ENCODE data around the genes PCDH19, RPL36A, BEX5, NXF3, RAB9B and TEX13A.

- RRBS, result no CpG with 5 or more reads among the region's 2 CpGs
Measured at GRCh38 chrX:96993543-96994000, 109.9 kb downstream of the RPA4 start.

DNA sequence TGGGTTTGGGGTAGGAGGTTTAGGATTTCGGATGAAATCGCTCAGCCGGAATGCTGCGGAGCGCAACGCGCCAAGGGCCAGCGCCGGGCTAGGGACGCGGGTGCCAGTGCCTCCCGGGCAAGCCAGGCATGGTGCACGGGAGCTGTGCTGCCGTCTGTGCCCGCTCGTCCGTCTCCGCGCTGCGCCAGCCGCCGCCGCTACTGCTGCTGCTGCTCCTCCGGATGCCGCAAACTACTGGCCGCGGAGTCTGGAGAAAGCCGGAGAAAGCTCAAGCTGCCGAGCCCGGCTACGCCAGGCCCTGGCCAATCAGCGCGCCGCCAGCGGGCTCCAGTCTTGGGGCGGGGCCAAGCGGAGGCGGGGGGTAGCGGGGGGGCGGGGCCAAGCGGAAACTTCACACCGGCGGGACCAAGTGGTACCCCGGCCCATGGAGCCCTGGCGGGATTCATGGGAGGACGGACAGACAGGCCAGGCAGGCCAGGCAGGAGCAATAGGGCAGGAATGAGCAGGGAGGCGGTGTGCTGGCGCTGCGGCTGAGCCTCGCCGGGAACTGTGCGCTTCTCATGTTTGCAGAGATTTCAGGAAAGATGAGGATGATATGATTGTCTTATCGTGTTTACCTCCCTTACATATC, at the start of gene PCDH19:
Gene PCDH19, minus strand, starts transcription at position 236 of the 631 bp plus-strand sequence.
- RRBS, result 32% methylated on average over 11 of the region's 53 CpGs

DNA sequence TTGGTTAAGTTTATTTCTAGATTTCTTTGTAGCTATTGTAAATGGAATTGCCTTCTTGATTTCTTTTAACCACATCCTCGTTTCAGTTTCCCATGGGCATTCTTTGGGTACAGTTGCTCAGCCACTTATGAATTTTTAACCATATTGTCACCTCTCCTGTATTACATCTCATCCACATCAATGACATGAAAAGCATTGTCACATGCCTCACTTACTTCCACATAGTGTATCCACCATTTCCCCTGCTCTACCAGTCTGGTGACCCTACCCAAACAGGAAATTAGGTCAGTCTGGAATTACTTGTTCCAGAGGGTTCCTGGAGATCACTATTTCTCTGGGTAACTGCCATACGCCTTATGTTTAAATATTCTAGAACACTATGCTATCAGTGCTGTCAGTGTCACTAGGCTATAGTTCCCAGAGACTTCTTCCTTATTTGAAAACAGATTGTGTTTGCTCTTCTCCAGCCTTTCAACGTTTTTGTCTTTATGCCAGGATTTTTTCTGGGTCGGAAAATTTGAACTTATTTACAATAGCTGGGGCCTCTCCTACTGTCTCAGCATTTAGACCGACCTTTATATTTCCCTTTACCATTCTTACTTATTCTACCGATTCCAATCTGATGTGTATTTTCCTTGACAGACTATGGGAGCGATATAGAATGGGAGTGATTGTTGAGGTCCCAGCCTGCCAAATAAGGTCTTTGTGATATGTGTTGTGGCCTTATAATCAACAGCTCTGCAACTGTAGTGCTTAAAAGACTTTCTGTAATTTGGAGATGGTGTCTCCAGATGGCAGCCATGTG, 15.0 kb downstream of the SRPX2 start:
- RRBS, result no CpG with 5 or more reads among the region's 7 CpGs

- RRBS, result no CpG with 5 or more reads among the region's 50 CpGs
Measured at GRCh38 chrX:100731176-100731985, 540 bp downstream of the SYTL4 start.

DNA sequence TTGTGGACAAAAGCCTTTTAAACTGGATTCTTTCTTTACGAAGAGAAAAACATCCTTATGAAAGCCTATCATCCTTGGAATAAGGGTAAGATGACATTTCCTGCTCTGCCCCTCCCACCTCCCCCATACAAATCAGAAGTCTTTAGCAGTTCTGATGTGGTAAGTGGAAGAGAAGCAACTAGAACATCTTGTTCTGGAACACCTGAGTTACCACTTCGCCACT, 4.4 kb downstream of the XKRX start:
- RRBS, result no CpG with 5 or more reads among the region's 2 CpGs

GRCh38 chrX:101390381-101391578, at the start of gene RPL36A:
RPL36A (plus strand) TSS chrX:101391011.
- RRBS, result 4% methylated on average over 2 of the region's 51 CpGs

DNA sequence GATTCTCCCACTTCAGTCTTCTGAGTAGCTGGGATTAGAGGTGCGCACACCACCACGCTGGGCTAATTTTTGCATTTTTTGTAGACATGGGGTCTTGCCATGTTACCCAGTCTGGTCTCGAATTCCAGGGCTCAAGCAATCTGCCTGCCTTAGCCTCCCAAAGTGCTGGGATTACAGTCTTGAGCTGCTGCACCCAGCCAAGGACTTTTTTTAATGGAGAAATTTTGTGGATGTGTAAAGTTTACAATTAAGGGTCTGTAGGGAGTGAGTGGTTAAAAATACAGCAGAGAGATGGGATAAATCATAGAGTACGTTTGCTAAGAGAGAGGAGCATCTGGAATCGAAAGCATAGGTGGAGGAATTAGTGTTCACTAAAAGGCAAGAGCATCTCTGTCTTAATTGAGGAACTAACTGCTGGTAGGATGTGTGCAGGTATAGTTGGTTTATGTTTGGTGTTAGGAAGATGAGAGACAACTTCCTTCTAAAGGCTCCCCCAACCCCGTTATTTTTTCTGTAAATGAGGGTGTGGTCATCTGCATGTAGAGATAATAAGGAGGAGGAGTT, 18.0 kb downstream of the HNRNPH2 start:
- RRBS, result no CpG with 5 or more reads among the region's 6 CpGs

DNA sequence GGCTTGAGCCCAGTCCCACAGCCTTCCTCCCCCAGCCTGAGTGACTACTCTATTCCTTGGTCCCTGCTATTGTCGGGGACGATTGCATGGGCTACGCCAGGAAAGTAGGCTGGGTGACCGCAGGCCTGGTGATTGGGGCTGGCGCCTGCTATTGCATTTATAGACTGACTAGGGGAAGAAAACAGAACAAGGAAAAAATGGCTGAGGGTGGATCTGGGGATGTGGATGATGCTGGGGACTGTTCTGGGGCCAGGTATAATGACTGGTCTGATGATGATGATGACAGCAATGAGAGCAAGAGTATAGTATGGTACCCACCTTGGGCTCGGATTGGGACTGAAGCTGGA, 1.9 kb downstream of the ARMCX3 start:
- RRBS, result no CpG with 5 or more reads among the region's 6 CpGs

DNA sequence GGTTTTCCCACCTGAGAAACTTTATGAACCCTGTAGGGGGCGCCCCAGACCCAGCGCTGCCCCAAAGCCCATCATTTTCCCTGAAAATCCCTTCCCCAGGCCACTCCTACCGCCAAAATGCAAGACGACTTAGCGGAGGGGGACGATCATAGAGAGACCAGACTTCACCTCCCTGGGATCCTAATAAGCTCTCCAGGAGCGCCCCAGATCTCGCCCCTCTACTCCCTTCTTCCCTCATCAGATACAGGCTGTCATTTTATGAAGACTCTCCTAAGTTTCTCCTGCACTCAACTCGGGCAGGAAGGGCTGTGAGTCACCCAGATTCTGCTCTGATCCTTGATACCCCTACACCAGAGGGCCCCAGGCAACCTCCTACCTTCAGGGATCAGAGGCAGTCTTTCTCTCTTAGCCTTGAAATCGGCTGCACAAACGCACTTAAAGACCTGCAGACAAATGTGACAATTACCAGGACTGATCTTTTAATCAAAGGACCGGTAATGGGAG, 1.4 kb downstream of the BEX5 start:
- RRBS, result no CpG with 5 or more reads among the region's 12 CpGs

GRCh38 chrX:102155710-102156501, at the start of gene BEX5:
BEX5 (minus strand) TSS chrX:102155977.
- RRBS, result no CpG with 5 or more reads among the region's 27 CpGs

- RRBS, result no CpG with 5 or more reads among the region's 17 CpGs
Measured at GRCh38 chrX:103062692-103063450, 1.1 kb downstream of the BEX1 start.

DNA sequence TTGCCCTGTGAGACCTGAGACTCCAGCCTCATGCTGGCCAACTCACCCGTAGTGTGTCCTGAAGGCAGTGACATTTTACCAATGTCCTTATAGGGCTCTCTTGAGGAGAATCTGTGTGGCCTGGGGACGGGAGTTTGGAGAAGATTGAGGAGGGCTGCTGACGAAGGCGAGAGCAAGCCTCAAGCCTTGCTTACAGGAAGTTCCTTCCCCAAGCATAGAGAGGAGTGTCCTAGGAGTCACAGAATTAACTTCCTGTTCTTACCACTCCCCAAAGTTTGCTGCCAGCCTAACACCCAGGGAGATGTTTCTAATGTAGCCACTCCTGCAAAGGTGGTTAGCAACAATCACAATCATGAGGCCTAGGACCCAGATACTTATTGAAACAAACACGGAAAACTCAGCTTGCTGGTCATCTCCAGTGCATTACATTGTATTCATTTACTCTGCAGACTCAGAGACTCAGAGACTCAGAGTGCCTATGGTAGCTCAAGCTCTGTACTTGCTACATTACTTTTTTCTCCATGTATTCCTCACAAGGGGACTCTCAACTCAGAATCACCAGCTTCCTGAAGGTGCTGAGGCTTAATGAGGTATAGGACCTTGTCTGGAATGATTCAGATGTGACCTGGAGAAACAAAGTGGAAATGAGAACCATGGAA, at the start of gene NXF3:
Gene NXF3, minus strand, starts transcription at position 194 of the 659 bp plus-strand sequence.
- RRBS, result no CpG with 5 or more reads among the region's 5 CpGs

GRCh38 chrX:103586287-103587339, 1.3 kb downstream of the TCEAL4 start:
- RRBS, result no CpG with 5 or more reads among the region's 14 CpGs

- RRBS, result no CpG with 5 or more reads among the region's 1 CpG
Measured at GRCh38 chrX:103587720-103588313, 2.5 kb downstream of the TCEAL4 start.

GRCh38 chrX:103830782-103831209, 1.3 kb downstream of the RAB9B start:
- RRBS, result no CpG with 5 or more reads among the region's 7 CpGs

DNA sequence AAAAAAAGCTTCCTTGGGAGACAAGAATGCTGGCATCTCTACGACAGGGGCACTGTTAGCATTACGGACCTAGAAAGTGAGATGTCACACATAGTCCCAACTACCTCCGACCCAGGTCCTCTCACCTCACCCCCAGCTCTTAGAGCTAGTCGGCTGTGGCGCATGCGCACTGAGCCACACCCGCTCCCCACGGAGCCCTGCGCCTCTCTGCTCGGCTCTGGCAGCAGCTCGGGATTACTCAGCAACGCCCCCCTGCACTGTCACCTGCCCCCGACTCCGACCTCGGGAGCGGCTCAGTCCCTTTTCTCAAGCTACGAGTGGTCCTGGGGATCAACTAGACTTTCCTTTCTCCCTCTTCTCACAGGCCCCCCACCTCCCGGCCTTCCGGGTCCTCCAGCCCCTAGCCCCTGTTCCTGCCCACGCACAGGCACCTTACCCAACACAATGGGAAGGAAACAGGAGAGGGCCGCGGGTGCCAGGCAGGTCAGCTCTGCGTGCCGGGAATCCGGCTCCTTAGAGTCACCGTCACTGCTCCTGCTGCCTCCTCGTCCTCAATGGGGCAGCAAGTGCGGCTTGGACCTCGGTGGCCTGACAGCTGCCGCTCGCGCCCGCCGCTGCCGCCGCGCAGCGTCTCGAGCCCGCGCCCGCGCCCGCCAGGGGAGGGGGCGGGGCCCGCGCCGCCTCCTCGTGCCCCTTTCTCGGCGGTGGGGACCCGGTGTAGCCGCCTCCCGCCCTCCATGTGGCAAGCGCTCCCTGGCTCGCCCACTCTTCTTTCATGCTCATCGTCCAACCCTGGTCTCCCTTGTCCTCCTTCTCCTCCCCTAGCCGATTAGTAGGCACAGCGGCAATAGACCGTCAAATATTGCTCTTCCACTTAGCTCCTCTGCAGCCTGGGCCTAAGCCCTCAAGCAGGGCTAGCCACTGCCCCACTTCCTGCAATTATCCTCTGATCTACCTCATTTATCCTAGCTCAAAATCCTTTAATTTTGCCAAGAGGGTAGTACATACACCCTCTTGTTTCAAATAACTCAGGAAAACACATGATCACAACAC, at the start of gene RAB9B:
Gene RAB9B, minus strand, starts transcription at position 634 of the 1,053 bp plus-strand sequence.
- RRBS, result no CpG with 5 or more reads among the region's 60 CpGs

- RRBS, result no CpG with 5 or more reads among the region's 17 CpGs
Measured at GRCh38 chrX:103917961-103918426, 44.4 kb upstream of the TMSB15B start.

- RRBS, result no CpG with 5 or more reads among the region's 3 CpGs
Measured at GRCh38 chrX:104169939-104170832, 3.9 kb downstream of the FAM199X start.

- RRBS, result no CpG with 5 or more reads among the region's 1 CpG
Measured at GRCh38 chrX:104194045-104194640, 27.9 kb downstream of the FAM199X start.

DNA sequence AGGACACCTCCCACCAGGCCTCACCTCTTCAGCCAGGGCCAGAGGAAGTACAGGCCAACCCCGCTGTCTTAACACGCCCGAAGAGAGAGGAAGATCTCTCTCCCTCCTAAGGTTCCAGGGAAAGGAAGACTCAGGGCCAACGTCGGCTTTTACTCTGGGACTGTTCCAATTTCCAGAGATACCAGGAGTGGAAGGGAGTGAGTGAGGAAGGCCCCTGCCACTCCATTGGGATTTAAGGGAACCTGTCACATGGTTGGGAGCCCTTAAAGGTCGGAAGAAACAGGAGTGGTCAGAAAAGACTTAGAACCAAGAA, at the start of gene TEX13A:
Gene TEX13A, minus strand, starts transcription at position 124 of the 313 bp plus-strand sequence.
- RRBS, result no CpG with 5 or more reads among the region's 6 CpGs